ENCODE data around the gene GAD1.

DNA sequence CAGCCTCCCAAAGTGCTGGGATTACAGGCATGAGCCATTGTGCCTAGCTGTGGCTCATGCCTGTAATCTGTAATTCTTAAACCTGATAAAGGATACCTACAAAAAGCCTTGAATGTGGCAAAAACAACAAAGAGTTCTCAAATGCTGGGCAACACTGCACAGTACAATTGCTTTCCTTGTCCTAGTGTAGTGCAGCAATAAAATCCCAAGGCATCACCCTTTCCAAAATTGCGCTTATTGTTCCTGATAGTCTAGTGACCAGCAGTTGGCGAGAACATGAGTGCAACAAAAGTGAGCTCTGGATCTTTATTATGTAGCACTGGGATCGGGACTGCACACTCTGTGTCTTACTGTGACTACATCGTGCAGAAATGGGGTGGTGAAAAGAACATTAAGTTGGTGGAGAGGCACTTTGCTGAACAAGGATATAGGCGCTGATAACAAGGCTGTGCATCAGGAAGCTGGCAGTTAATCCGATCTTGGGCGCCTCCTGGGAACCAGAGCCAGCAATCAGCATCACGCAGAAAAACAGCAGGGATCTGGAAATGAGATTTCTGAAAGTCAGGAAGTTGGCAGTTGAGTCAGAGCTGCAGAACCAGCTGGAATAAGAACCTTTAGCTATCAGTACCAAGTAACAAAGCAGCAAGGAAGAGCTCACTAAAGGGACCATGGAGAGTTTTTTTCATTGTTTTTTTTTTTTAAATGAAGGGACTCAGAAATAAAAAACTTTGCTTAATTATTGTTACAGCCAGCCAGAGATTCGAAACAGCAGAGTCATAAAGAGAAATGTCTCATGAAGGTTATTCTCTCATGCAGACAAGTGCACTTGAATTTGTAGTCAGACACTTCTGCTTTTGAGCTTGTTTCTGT, 22.9 kb upstream of the MYO3B start:
- RRBS = no CpG with 5 or more reads among the region's 9 CpGs

DNA sequence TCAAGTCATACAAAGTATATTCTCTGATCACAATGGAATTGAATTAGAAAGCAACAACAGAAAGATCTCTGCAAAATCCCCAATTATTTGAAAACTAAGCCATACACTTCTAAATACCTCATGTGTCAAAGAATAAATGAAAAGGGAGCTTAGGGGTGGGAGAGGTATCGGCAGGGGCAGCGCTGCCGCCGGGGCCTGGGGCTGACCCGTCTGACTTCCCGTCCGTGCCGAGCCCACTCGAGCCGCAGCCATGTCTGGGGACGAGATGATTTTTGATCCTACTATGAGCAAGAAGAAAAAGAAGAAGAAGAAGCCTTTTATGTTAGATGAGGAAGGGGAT, 18.7 kb upstream of the ERICH2 start:
- RRBS = no CpG with 5 or more reads among the region's 11 CpGs

GRCh38 chr2:170816423-170817339, at the start of gene GAD1:
Gene GAD1, plus strand, starts transcription at chr2:170816887.
- RRBS = 4% methylated on average over 19 of the region's 69 CpGs

DNA sequence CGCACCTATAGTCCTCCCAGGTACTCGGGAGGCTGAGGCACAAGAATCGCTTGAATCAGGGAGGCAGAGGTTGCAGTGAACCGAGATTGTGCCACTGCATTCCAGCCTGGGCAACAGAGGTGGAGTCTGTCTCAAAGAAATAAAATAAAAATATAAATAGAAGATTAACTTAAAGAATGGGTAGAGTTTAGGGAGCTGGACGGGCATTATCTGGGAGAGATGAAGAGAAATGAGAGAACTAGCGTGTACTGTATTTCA, 18.9 kb downstream of the GORASP2 start:
- RRBS = no CpG with 5 or more reads among the region's 6 CpGs

DNA sequence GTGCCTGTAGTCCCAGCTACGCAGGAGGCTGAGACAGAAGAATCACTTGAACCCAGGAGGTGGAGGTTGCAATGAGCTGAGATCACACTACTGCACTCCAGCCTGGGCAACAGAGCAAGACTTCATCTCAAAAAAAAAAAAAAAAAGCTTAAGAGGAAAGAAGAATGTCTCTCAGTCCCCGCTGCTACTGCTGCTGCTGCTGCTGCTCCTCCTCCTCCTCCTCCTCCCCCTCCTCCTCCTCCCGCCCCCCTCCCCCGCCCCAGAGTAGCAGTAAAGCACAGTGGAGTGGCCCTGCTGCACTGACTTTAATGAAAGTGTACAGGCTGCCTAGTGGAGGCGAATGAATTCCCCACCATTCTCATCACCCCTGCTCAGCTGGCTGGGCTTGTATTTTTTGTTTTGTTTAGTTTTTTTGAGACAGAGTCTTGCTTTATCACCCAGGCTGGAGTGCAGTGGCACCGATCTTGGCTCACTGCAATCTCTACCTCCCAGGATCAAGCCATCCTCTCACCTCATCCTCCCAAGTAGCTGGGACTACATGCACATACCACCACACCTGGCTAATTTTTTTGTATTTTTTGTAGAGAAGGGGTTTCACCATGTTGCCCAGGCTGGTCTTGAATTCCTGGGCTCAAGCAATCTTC, 34.3 kb downstream of the GORASP2 start:
- RRBS = no CpG with 5 or more reads among the region's 6 CpGs

DNA sequence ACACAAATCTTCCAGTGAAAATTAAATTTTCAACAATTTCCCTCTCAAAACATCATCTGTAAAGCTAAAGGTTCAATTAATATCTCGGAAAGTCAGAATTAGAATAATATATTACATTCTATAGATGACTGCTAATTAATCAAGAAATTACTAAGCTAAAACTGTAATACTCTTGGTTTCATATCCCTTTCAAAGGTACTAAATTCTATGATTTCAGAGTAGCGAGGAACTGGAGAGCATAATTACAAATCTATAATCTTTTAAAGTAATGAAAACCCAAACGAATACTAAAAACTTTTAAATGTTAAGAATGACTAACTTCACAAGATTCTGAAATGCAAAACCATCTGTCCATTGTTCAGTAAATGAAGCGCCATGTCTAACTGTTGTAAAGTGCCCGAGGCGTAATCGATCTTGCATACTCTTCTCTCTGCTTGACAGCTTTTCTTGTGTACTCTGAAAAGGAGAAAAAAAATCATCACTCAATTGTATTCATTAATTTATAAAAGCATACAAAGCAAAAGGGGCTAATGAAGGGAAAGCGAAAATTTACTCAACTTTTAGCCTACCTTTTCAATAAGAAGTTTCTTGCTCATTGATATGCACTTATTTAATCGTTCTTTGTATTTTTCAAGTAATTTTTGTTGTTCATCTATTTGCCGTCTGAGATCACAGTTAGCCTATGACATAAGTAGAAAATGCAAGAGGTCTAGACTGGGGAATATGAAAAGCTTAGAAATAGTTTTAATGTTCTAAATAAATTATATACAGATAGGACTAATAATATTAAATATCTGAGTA, 111.0 kb downstream of the TLK1 start:
- RRBS = no CpG with 5 or more reads among the region's 10 CpGs

- RRBS = no CpG with 5 or more reads among the region's 9 CpGs
Measured at GRCh38 chr2:171139711-171140234, 20.9 kb downstream of the TLK1 start.

DNA sequence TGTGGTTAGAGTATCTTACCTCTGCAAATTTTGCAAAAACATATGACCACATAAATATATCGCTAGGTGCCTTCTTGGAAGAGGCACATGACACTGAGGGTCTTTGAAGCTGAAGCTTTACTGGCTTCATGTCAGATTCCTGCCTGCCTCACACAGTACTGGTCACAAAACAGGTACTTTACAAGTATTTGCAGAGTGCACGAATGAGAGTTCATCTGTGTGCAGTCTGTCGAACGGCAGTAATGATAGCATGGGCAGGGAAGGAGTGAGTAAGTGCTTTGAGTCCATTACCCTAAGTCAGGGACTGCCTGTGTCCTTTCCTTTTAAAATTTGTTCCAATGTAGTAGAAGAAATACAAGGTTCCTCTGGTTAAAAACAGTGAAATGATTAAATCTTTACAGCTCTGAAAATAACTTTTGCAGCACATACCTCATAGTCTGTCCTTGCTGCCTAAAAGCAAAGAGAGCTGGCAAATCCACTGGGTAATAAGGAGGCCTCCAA, 87.7 kb upstream of the TLK1 start:
- RRBS = no CpG with 5 or more reads among the region's 4 CpGs

DNA sequence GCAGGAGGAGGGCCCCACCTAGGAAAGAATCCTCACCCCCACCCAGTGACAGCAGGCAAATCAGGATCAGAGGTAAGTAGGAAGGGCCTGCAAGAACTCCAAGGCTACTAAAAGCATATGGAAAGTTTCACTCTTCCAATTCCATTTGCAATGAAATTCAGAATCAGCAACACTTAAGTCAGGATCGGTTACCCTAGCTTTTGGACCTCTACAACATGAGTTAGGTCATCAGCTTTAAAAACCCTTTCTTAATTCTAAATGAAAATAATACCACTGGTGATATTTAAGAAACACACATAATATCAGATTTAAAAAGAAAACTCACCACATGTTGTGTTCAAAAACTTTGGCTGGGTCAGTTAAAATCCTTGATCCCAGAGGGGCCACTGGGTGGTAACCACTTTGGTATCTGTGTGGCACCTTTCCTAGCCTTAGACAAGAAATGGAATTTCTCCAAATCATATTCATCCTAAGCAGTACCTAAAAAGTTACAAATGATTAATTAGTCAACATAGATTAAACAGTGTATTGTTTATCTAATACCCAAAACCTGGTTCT, 42.0 kb downstream of the METTL8 start:
- RRBS = no CpG with 5 or more reads among the region's 1 CpG

DNA sequence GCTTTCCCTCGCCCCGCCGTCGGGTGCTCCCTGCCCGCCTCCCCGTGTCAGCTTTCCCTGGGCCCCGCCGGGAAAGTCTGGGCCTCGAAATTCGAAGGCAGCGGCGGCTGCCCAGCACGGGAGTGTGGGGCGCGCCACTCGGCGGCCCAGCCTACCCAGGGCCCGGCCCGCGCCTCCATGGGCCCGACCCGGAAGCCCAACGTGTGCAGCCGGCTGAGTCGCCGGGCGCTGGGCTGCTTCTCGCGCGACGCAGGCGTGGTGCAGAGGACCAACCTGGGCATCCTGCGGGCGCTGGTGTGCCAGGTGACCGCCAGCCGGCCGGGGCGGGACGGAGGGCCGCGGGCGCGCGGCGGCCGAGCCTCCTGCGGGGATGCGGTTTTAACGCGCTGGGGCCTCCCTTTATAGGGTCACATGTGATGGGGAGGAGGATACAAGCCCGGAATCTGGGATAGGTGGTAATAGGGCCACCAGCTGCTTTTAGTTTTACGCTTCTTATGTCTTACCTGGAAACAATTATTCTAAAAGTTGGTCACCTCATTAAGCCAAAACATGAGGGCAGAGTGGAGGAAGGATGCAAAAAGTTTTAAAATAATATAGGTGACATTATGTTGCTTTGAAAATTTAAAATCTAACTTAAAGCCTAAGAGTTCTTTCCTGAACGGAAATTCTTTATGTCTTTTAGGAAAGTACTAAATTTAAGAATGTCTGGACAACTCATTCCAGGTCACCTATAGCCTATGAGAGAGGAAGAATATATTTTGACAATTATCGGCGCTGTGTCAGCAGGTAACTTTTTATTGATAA, 577 bp downstream of the DCAF17 start:
- RRBS = 2% methylated on average over 25 of the region's 55 CpGs

GRCh38 chr2:171935900-171936515, 13.7 kb downstream of the HAT1 start:
- RRBS = no CpG with 5 or more reads among the region's 1 CpG

- RRBS = no CpG with 5 or more reads among the region's 16 CpGs
Measured at GRCh38 chr2:172095931-172096275, 6.8 kb downstream of the DLX2 start.

- RRBS = no CpG with 5 or more reads among the region's 5 CpGs
Measured at GRCh38 chr2:172233821-172234527, 131.3 kb upstream of the DLX2 start.

GRCh38 chr2:172339521-172340017, 87.8 kb upstream of the ITGA6 start:
- RRBS = no CpG with 5 or more reads among the region's 5 CpGs

GRCh38 chr2:172461672-172462355, 34.4 kb downstream of the ITGA6 start:
- RRBS = no CpG with 5 or more reads among the region's 10 CpGs

DNA sequence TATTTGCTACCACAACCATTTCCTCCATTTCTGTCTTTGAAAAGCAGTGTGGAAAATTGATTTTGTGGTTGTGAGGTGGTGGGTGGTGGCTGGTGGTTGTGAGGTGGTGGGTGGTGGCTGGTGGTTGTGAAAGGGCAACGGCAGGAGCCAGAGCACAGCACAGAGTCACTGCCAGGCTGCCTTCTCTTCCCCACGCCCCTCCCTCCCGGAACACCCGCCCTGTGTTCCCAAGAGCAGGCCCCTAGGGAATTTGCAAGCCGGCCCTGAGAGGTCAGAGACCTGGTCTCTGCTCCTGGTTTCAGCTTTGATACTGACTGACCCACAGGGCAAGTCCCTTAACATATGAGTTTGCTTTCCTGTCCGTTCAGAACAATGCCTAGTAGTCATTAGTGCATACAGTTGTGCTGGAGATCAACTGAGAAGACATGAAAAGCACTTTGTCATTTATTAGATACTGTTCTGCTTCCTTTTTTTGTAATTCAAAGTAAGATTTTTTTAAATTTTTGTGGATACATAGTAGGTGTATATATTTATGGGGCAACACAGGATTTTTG, 53.0 kb downstream of the ITGA6 start:
- RRBS = 40% methylated on average over 3 of the region's 6 CpGs

GRCh38 chr2:172482714-172483340, 55.4 kb downstream of the ITGA6 start:
- RRBS = no CpG with 5 or more reads among the region's 8 CpGs

DNA sequence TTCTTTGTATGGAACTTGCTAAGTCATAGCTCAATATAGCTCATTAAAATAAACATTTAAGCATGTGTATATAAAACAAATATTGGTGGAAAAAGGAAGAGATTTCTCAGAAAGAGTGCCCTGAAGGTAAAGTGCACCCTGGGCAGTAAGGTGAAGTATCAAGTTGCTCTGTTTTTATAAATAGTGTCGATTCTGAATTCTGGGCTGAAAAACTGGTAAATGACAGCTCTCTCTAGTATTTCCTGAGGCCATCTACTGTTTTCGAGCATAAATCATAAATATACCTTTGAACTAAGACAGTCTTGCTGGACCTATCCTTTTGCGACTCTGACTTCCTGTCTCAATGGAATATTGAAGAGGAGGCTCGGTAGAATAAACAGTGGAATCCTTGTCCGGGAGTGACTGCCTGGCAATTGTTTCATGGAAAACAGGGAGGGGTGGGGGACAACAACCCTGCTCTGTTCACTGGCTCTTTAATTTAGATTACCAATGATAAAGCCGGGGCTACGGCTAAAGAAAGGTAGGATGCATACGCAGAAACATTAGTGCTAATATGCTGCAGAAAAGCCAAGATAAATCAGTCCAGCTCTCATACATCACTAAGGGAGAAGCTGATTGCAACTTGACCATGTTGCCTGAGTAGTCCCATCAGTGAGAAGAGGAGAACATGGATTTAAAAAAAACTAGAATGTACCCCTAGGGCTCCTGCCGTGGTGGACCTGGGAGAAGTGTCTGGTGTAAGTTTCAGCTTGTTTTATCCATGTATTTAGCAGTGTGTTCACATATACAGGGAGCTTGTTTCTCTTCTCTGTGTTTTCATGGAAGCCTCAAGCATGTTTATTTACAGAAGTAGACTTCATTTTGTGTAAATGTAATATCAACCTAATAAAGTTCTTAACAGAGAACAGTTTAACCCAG, 124.2 kb downstream of the RAPGEF4 start:
- RRBS = 87% methylated on average over 2 of the region's 9 CpGs

DNA sequence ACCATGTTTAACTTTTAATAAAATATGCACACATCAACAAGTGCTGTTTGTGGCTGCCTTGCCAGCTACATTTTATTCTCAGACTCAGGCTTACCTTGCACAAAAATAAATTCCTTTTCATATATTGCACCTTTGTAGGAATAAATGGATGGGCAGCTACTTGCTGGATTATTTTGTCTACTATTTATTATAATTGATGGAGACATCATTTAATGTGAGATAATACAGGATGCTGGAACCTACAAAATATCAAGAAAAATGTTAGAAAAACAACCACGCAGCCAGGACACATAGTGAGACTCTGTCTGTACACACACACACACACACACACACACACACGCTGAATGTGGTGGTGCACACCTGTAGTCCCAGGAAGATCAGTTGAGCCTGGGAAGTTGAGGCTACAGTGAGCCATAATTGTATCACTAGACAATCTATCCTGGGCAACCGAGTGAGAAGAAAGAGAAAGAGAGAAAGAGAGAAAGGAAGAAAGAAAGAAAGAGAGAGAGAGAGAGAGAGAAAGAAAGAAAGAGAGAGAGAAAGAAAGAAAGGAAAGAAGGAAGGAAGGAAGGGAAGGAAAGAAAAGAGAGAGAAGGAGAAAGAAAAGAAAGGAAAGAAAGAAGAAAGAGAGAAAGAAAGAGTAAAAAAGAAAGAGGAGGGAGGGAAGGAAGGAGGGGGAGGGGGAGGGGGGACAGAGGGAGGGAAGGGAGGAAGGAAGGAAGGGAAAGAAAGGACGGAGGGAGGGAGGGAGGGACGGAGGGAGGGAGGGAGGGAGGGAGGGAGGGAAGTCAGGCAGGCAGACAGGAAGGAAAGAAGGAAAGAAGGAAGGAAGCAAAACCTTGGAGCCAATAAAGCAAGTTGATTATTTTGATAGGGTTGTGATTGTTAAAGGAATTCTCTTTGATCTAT, 150.1 kb upstream of the MAP3K20 start:
- RRBS = no CpG with 5 or more reads among the region's 5 CpGs

DNA sequence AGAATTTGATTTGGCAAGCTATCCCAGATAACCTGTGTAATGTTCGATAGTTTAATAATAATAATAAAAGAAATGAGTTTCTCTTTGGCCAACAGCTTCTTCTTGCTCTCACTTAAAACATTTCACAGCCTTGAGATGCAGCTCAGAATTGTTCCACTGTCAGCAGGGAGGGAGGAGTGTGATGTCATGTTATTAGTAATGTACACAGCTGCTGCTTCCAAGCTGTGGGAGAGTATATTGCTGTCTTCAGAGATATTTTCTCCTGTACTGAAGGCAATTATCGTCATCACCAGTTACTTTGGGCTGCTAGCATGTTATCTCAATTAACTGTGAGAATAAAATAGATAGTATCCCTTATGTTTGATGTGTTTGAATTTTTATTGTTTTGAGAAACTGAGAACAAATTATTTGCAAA, 146.9 kb upstream of the MAP3K20 start:
- RRBS = no CpG with 5 or more reads among the region's 2 CpGs